Omental fat pad (tissue), 4 donors: ENCODE measurements around the gene TMEM238L.

- PRO-cap = no peak
- RAMPAGE, long total RNA, 4 experiments = no peak in any of the 4 experiments
Observed at GRCh38 chr17:10803403-10804433, at the start of gene TMEM238L. TMEM238L (minus strand) TSS chr17:10804099.

- PRO-cap = no peak
- RAMPAGE, long total RNA, 4 experiments = no peak in any of the 4 experiments
Observed at GRCh38 chr17:10814006-10814530, 10.2 kb upstream of the TMEM238L start.

- PRO-cap = no peak
- RAMPAGE, long total RNA, 4 experiments = no peak in any of the 4 experiments
Observed at GRCh38 chr17:10843732-10844165, 5.9 kb upstream of the PIRT start.

GRCh38 chr17:10914027-10914395 lies 76.1 kb upstream of the PIRT start:
- PRO-cap = no peak
- RAMPAGE, long total RNA, 4 experiments = no peak in any of the 4 experiments

DNA sequence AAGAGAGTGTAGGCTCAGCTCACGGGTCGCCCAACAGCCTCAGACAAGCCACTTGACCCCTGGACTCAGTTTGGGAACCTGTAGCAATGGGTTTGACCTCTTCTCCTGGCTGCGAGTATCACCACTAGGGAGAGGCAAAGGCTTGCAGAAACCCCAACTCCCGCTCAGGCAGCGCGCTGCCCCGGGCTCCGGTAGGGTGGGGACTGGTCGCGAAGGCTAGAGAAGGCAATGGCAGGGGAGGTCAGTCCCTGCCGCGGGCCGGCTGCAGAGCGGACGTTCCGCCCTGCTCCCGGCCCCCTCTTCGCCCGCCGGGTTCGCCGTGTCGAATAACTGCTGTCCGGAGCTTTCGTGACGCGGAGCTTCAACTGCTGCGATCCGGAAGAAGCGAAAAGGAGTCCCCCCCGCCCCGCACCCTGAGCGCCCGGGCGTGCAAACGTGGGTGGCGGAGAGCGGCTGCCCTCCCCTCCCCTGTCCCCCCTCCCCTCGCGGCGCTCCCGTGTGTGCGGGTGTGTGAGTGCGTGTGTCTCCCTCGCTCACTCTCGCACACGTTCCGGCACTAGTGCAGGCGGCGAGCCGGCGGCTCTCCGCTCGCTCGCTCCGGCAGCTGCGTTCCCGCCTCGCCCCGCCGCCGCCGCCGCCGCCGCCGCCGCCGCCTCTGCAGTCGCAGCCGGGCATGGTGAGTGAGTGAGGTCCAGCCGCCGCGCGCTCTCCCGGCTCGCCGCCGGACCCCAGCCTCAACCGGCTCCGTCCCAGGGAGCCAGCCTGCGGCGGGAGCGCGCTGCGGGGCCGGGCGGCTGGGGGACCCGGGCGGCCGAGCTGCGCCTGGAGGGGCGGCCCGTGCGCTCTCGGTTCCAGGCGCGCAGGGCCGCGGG lies 767 bp upstream of the SHISA6 start:
- PRO-cap = no peak
- RAMPAGE, long total RNA, 4 experiments = no peak in any of the 4 experiments

DNA sequence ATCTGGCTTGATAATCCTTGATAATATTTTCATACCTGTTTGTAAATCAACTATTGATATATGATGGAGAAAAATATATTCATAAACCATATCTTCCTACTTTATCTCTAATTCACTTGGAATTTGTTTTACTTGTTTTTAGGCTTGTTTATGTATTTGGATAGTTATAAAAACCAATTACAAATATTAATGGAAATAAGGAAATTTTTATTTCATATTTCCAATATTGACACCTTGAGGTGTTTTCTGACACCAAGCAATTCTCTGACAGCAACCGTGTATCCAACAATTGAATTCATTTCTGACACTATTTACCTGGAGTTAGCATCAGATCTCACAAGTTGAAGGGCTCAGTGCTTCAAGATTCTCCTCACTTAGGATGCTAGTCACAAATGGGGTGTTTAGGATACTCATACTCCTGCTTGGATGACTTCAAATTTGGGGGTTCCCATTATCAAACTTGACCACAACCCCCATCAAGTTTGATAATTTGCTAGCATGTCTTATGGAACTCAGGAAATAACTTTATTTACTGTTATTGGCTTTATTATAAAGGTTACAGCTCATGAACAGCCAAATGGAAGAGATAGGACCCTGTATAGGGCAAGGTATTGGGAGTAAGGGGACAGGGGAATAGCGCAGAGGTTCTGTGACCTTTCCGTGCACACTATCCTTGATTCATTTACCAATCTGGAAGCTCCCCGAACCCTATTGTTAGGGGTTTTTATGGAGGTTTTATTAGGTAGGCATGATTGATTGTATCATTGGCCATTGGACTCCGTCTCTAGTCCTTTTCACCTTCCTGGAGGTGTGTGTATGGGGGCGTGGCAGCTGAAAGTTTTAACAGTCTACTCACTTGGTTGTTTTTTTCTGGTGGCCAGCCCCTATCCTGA lies 22.7 kb downstream of the MAP2K4 start:
- PRO-cap = no peak
- RAMPAGE, long total RNA, 4 experiments = no peak in any of the 4 experiments

- PRO-cap = no peak
- RAMPAGE, long total RNA, 4 experiments = no peak in any of the 4 experiments
Observed at GRCh38 chr17:12365674-12366437, 299.8 kb upstream of the MYOCD start.

DNA sequence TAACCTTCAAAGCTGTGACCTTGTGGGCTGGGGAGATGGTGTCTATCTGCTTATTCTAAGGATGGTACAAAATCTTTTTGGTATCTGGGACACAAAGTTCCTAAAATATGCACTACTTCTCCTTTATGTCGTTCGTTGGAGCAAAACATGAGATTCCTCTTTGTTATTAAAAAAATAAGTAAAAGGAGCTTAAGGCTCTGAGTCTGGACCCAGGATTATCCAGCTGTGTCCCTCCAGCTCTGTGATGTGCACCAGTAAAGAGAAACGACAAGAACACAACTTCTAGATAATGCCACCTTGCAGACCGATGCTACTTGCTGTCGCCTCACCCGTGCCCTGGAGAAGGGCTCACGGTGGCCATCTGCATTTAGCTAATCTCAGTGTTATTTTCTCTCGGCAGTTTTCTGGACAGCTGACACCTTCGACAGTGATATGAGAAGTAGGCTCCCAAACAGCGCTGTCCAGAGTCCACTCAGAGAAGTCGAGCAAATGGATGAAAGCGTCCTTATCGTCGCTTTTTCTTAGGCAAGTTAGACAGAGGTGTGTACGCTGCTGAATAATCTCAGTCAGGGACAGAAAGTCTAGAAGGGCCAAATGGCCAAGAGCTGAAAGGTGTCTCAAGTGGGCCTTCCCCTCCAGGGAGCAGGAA lies 42.6 kb upstream of the MYOCD start:
- PRO-cap = no peak
- RAMPAGE, long total RNA, 4 experiments = no peak in any of the 4 experiments

- PRO-cap = no peak
- RAMPAGE, long total RNA, 4 experiments = no peak in any of the 4 experiments
Observed at GRCh38 chr17:12667219-12667792, 1.6 kb downstream of the MYOCD start.

- PRO-cap = no peak
- RAMPAGE, long total RNA, 4 experiments = no peak in any of the 4 experiments
Observed at GRCh38 chr17:12983985-12984935, 33.6 kb downstream of the ELAC2 start.

- PRO-cap = no peak
- RAMPAGE, long total RNA, 4 experiments = no peak in any of the 4 experiments
Observed at GRCh38 chr17:13223074-13223616, 205.3 kb upstream of the ELAC2 start.

DNA sequence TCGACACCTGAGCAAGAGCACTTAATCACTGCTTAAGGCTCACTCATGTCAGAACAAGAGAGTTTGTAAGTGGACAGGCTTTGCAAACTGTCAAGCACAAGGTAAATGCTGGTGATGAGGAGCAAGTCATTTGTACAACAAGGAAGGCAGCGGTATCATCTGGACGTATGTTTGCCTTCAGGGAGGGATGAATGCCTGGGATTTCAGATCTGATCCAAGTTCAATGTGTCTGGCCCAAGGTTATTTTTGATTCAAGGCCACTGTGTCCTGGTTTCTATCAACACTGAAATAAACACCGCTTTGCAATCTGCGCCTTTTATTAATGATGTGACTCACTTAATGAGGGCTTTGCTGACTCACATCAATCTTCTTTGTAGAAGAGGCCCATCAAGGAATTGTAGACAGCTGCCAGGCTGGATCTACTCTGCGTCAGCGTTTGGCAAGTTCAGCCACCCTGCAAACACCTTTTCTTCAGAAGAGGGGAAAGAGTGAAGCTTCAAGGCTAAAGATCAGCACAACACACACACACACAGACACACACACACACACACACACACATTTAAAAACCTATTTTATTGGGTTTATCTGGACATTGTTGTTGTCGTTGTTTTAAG lies 174.5 kb upstream of the HS3ST3A1 start:
- PRO-cap = no peak
- RAMPAGE, long total RNA, 4 experiments = no peak in any of the 4 experiments

DNA sequence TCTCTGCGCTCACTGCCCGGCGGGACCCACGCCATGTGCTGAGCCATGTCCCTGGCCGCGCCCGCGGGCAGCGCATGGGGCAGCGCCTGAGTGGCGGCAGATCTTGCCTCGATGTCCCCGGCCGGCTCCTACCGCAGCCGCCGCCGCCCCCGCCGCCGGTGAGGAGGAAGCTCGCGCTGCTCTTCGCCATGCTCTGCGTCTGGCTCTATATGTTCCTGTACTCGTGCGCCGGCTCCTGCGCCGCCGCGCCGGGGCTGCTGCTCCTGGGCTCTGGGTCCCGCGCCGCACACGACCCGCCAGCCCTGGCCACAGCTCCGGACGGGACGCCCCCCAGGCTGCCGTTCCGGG lies 538 bp downstream of the HS3ST3B1 start:
- PRO-cap = no peak
- RAMPAGE, long total RNA, 4 experiments = no peak in any of the 4 experiments

DNA sequence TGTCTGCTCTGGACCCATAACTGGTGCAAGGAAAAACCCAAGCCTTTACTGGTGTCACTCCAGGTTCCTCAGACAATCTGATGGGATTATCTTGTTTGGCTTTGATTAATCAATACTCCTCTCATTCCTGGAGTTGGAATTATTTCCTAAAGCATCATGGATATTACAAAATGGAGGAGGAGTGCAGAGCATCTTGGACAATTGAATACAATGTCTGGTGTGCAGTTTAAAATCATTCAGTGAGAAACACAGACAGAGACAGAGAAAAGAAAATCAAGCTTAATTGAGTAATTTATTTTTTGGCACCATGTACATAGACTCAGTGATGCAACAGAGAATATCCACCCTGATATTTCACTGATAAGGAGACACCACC lies 217.6 kb downstream of the HS3ST3B1 start:
- PRO-cap = no peak
- RAMPAGE, long total RNA, 4 experiments = no peak in any of the 4 experiments

- PRO-cap = no peak
- RAMPAGE, long total RNA, 4 experiments = start-site peak on the minus strand in 4 of 4 experiments, at chr17:15262515-15262555 at its widest, 589 to 1,970 reads per replicate
Observed at GRCh38 chr17:15262384-15263036, 2.6 kb downstream of the PMP22 start.

- PRO-cap = no peak
- RAMPAGE, long total RNA, 4 experiments = no peak in any of the 4 experiments
Observed at GRCh38 chr17:15398089-15398849, 56.9 kb upstream of the TEKT3 start.

DNA sequence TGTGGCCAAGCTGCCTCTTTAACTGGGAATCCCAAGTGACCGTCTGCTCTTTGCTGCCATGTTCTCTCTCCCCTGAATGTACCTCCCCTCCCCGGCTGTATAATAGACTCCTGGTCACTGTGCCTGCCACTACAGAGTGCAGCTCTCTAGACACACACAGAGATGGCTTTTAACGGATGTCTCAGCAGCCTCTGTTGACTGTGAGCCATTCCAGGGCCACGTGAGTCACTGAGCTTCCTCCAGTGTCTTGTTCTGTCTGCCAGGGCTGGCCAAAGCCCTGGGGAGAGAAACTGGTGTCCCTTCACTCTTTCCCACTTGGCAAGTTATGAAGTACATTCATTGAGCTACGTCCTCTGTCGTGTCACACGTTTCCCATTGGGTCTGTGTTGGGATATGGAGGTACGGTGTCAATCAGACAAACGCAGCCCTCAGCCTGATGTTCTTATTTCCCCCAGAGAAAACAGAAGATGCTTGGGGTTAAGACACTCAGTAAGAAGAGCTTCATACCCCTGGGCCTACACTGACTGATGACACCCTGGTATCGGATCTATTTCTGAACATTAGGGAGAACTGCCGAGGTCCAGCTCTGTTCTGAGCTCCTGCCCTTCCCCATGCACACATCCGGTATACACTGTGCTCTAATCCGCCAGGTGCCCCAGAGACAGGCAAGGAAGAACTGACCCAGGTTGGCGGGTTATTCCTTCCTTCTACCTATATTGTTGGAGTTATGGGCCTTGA lies 57.8 kb upstream of the TEKT3 start:
- PRO-cap = no peak
- RAMPAGE, long total RNA, 4 experiments = no peak in any of the 4 experiments

DNA sequence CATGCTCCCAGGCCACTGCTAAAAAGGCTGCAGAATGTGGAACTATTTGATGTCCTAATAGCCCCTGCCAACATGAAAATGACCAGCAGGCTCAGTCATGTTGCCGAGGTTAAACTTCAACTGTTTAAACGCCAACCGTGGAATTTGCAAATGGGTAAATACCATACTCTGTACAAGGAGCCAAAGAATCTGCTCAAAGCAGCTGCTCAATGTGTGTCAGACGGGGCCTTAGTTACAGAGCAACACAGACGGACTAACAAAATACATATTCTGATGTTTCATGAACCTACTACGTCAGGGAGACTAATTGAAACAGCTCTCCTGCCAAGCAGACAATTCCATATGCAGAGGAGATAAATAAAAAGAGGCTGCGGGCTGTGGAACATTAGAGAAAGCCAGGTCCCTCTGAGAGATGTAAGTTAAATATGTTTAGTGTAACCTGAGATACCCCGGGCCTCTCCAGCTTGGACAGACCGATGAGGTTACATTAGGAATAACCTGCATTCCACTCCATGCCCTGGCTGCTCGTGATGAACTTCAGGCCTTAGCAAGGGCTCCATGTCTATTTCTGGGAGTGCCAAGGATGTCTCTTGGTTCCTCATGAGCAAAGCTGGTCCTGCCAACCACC lies 33.1 kb downstream of the CDRT4 start:
- PRO-cap = no peak
- RAMPAGE, long total RNA, 4 experiments = no peak in any of the 4 experiments

- PRO-cap = no peak
- RAMPAGE, long total RNA, 4 experiments = no peak in any of the 4 experiments
Observed at GRCh38 chr17:15437200-15437866, 30.1 kb downstream of the CDRT4 start.

DNA sequence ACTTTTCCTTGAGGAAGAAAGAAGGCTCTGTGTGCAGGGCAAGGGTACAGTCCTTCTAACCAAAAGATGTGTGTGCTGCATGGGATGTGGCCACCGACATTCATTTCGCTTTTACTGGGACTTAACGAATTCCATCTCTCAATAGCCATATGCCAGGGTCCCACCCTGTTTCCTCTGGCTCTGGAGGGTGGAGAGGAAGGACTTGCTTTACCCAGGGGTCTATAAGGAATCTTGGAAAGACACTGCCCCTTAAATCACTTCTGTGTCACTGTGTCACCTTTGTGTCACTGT lies 9.4 kb downstream of the CDRT4 start:
- PRO-cap = no peak
- RAMPAGE, long total RNA, 4 experiments = no peak in any of the 4 experiments